LUHMES (cell line): ENCODE measurements around a stretch of chr15.

DNA sequence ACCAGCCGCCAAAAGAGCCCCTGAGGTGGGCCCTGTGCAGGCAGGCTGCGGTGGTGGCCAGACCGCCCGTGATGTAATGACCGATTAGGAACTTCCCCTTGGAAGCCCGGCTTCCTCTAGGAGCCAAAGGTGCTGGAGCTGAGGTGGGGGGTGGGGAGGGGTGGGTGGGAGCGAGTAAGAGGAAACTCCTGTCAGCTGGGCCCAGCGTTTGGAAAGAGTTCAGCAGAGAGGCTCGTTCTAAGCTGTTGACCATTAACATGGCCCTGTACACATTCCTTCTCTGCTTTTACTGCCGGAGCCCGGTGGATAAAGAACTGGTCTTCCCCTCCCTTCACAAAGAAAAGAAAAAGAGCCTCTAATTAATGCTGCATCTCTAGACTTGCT lies 71.0 kb downstream of the SMAD6 start:
- PRO-cap, result no peak

DNA sequence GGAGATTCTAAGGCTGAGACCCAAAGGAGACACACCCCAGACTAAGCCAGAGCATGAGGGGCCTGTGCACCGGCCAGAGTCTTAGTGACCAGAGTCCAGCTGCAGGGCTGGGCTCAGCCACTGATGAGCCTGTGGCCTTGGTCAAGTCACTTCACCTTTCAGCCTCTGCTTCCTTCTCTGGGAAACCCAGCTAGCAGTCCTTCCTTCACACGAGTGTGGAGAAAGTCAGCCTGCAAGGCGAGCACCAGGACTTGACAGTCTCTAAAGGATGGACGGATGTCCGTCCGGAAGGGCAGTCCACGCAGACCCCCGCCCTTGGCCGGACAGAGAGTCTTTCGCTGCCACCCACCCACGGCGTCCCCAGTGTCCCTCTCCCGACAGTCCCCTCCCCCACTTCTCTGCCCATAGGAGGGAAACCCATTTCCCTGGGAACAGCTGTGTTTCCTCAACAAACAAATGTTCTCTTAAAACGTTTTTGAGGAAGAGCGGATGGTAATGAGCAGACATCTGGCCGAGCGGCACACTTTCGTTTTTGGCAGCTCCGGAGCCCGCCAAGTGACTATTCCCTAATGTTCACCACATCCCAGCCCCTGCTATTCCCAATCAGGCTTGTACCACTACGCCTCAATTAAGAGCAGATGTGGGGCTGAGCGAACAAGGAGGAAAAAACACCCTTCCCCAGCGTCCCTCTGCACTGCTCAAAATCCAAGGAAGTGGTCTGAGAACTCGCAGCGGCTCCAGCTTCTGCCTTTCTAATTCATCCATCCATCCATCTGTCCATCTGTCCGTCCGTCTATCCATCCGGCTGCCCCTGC lies 129.1 kb upstream of the SMAD3 start:
- PRO-cap, result no peak

- PRO-cap, result no peak
Measured at GRCh38 chr15:67059050-67059718, 6.2 kb upstream of the SMAD3 start.

- PRO-cap, result no peak
Measured at GRCh38 chr15:67125084-67126381, 60.1 kb downstream of the SMAD3 start.

DNA sequence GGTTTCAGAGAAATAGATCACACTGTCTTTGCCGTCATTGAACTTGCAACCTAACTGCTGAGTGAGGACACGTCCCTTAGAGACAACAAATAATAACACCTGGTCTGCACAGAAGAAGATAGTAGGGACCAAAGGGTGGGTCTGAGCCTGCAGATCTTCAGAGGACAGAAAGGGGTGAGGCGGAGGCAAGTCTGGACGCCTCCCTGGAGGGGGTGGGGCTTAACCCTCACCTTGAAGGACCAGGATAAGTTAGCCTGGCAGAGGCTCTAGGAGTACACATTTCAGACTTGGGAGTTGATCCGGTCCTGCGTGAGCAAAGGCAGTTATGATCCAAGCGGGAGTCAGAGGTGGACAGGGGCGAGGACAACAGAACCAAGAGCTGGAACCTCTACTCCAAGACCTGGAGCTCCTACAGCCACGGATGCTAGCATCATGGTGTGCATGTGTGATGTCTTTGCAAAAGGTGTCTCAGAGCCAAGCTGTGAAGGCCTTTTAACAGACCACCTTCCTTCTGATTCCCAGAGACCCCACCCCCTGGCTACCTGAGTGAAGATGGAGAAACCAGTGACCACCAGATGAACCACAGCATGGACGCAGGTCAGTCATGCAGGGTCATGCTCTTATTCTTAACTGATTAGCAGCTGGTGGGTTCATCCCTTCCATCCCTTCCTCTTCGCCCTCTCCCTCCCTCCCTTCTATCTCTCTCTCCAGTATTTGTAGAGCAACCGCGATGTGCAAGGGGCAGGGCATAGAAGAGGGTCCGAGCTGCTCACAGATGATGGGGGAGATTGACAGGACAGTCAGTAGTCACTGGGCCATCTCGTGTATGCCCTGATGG lies 88.0 kb downstream of the AAGAB start:
- PRO-cap, result no peak

GRCh38 chr15:67185132-67185635 lies 69.3 kb downstream of the AAGAB start:
- PRO-cap, result no peak

DNA sequence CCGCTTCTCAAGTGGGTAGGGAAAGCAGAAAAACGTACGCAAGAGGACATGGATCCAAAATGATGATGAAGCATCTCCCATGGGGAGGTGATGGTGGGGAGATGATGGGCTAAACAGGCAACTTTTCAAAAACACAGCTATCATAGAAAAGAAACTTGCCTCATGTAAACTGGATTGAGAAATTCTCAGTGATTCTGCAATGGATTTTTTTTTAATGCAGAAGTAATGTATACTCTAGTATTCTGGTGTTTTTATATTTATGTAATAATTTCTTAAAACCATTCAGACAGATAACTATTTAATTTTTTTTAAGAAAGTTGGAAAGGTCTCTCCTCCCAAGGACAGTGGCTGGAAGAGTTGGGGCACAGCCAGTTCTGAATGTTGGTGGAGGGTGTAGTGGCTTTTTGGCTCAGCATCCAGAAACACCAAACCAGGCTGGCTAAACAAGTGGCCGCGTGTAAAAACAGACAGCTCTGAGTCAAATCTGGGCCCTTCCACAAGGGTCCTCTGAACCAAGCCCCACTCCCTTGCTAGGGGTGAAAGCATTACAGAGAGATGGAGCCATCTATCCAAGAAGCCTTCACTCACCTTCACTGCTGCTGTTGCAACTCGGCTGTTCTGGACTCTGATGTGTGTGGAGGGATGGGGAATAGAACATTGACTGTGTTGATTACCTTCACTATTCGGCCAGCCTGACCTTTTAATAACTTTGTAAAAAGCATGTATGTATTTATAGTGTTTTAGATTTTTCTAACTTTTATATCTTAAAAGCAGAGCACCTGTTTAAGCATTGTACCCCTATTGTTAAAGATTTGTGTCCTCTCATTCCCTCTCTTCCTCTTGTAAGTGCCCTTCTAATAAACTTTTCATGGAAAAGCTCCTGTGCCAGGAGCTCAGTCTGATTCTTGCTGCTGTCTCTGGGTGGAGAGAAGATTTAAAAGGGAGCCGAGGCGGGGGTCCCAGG lies 59.9 kb downstream of the AAGAB start:
- PRO-cap, result no peak

DNA sequence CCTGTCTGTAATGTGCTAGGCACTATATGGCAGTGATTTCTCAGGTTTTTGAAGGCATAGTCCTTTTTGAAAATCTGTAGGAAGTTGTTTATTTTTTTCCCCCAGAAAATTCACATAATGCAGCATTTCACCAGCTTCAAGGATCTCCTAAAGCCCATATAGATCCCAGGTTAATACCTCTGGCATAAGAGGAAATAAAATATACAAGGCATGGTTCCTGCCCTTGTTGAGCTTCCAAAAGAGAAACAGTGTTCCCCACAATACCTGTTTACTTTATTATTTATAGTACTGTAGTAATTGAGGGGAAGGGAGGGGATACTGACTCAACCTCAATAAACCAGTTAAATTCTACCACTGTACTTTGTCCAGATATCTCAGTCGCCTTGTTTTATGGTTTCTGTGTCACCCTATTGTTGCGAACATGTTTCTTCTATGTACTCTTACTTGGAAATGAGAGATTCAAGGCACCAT lies 28.6 kb downstream of the MAP2K5 start:
- PRO-cap, result no peak

DNA sequence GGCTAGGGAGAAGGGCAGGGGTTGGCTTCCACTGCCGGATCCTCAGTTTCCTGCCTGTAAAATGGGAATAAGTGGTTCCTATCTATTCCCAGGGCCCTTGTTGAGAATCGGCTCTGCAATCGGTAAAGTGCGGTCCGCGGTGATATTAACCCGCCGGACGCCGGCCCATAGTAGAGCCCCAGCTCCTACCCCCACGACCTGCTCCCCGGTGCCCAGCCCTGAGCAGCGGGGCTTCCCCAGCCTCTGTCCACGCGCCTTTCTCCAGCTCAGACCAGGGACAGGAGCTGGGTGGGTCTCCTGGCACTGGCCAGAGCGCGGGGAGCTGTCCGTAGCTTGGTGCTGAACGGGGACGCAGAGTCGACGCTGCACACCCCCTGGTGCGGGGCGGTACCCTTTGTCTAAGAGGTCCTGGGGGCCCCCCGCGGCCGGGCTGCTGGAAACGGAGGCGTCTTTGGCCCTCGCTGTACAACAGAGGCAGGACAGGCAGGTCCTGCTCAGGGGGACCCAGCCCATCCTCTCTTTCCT lies 4.5 kb upstream of the SKOR1 start:
- PRO-cap, result no peak

- PRO-cap, result no peak
Measured at GRCh38 chr15:68147849-68148404, 57.2 kb downstream of the CALML4 start.

GRCh38 chr15:68229939-68230513 lies 498 bp upstream of the CLN6 start:
- PRO-cap, result no peak

- PRO-cap, result no peak
Measured at GRCh38 chr15:68272707-68273083, 4.8 kb upstream of the FEM1B start.

GRCh38 chr15:68275029-68275875 lies 2.3 kb upstream of the FEM1B start:
- PRO-cap, result no peak

GRCh38 chr15:68278787-68279106 lies 1.2 kb downstream of the FEM1B start:
- PRO-cap, result no peak

DNA sequence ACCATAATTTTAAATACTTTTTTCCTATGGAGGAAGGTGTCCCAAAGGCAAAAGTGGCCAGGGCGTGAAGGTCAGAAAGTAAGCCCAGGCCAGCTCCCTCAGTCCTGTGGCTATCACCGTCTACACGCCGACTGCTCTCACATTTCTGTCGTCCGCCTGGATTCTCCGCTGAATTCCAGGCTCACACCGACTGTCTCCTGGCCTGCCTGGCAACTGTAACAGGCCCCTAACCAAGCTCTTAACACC lies 26.8 kb downstream of the FEM1B start:
- PRO-cap, result no peak

GRCh38 chr15:68335343-68336182 lies 58.0 kb downstream of the FEM1B start:
- PRO-cap, result no peak

DNA sequence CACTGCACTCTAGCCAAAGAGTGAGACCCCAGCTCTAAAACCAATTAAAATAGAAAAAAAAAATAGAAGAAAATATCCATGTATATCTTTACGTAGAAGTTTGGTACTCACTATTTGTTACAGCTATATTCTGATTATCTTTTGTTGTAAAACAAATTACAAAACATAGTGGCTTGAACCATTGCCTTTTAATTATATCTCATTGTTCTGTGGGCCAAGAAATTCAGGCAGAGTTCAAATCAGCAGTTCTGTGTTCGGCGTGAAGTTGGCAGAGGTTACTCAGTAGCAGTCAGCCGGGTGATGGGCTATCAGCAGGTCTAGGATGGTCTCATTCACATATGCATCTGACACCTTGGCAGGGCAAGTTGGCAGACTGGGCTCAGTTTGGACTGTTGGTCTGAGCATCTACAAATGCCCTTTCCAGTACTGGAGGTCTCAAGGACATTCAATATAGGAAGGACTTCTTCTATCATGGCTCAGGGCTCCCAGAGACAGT lies 51.1 kb upstream of the ITGA11 start:
- PRO-cap, result no peak

DNA sequence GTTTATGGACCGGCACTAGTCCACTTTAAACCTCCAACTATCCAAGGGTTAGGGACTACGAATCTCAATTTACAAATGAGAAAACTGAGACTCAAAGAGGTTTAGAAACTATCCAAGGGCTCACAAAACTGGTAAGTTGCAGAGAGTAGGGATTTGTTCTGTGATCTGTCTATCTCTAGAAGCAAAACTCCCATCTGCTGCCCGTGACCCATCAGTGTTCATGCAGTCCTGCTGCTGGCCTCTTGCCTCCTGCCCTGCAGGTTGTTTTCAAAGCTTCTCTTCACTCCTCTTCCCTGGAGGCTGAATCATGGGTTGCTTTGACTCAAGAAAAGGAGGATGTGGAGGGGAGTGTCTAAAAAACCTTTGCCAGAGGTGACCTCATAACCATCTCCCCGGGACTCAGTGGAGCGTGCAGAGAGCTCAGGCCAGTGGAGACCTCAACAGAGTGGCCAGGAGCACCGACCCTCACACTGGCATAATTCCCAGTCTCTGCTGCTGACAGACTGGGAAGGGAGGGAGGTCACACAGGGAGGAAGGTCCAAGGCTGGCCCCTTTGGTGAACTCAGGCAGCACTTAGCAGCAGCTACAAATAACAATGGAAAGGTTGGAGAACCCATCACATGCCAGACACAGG lies 60.8 kb upstream of the ITGA11 start:
- PRO-cap, result unidirectional peak, plus-strand start at position 549 of the sequence

DNA sequence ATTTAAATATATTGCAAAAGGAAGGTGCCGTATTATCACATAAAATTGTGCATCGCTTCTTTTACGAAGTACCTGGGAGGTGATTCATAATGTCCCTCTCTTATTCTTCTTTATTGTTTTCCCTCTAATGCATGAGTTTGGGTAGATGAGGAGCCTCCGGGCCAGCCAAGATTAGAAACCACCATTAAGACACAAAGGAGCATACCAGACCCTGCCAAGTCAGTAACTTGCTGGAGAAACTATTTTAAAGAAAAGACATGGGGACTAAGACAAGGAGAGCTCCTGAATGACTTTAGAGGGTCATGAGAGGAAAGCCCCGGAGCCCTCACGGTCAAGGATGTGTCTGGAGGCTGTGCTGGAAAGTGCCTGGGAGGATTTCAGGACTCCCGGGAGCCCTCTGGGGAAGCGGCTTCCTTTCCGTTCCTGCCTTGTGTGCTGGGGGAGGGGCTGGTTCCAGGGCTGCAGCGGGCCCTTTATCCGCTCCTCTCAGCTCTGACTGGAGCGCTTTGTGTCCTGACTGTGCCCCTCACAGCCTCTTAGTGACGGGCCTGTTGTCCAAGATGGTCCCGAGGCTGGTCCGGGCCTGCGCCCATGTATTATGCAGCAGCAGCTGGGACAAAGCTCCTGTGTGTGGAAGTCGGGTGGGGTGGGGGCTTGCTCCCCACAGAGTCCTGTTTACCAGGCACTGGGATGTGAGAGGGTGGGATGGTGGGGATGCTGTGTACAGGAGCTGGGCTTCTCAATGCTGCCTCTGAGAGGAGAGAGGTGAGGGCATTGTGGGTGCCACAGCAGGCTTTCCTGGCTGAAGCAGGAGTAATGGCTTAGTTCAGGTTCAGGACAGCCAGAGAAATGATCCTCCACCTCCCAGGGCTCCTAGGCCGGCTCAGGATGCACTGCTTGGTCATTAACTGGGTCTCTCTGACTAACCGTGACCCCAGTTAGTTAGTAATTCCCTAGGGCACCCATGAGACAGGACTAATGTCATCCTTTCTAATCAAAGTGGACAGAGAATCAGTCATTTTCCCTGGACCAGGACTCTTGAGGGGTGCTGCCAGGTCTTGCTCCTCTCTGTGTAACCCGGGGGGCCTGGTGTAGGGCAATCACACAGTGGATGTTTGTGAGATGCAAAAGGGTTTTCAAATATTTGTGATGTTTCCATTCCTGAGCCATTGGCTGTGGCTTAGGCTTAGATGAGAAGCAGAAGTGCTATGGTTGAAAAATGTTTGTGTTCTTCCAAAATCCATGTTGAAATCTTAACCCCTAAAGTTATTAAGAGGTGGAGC lies 35.9 kb downstream of the CORO2B start:
- PRO-cap, result no peak

DNA sequence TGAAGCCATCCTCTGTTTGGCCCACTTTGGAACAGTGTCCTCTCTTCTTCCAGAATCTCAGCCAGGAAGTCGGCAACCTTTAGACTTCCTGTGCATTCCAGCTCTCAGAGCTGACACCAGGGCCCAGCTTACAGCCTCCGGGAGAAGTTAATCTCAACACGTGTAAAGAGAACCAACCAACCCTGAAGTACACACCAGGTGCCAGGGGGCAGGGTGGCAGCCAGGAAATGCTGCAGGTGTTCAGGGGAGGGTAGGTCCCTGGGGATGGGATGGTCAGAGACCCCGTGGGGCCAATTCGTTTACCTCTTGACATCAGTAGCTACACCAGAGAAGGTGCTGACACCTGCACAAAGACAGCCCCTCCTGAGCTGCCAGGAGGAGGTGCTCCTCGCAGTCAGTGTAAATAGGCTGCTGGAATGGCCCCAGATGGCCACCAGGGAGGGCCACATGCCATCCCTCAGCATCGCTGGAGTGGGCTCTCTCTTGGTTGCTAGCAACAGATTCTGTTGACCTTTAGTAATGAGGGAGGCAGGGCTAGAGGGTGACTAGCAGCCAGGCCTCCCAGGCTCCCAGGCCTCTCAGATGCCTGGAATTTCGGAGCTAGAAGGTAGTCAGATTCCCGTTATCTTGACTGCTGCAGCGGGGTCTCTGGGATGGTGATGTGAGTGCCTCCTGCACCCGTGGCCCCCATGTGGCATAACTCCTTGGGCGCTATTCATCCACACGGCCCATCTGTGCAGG lies 52.9 kb downstream of the CORO2B start:
- PRO-cap, result no peak